ENCODE measurements around the genes NAALAD2, DEUP1, TAF1D and IZUMO1R.

DNA sequence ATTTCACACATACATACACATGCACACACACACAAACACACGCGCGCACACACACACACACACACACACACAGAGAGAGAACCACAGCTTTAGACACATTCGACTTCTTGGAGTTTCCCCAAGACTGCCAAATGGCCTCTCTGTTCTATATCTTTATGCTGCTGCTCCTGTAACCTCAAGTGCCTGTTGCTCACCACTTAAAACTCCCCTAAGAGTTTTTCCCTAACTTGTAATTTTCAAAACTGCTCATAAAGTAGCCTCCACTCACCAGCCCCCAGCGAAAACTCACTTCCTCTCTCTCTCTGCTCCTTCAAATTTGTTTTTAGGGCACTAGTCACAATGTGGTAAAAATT, 35.8 kb downstream of the CTSC start:
- PRO-cap, result no peak

- PRO-cap, result no peak
Measured at GRCh38 chr11:90134179-90135479, at the start of gene NAALAD2. Gene NAALAD2 (plus strand): TSS chr11:90134663.

DNA sequence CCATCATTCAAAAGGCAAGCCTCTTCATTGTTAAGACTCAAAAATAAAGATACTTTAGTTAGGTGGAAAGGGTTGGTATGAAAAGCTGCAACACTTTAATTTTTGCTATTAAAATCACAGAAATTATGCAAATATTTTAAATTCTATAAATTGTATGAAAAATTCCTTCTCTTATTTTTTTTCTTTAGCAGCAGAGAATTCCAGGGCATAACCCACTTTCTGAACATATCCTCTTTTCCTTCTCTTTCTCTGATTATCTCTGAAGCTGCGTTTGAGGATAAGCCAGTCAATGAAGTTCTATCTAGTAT, 208.9 kb upstream of the CHORDC1 start:
- PRO-cap, result no peak

GRCh38 chr11:92770602-92770988, 198.9 kb upstream of the MTNR1B start:
- PRO-cap, result no peak

DNA sequence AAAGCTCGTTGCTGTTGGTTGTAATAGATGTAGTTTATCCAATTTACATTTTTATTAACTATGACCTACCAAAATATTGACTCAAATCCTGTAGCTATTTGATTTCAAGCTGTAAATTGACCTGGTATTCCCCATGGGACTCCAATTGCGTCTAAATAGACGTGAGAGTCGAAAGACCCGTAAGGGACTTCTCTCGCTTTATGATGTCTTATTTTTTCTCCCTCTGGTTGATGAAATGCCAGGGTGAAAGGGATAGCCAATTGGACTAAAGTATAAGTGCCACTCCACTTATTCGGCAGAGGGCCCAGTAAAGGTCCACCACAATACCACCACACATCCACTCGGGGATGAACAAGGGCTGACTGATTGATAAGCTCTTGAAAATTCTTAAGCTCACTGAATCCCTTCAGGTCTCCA, 91.1 kb downstream of the SLC36A4 start:
- PRO-cap, result no peak

GRCh38 chr11:93176821-93177548, 20.8 kb downstream of the SLC36A4 start:
- PRO-cap, result no peak

DNA sequence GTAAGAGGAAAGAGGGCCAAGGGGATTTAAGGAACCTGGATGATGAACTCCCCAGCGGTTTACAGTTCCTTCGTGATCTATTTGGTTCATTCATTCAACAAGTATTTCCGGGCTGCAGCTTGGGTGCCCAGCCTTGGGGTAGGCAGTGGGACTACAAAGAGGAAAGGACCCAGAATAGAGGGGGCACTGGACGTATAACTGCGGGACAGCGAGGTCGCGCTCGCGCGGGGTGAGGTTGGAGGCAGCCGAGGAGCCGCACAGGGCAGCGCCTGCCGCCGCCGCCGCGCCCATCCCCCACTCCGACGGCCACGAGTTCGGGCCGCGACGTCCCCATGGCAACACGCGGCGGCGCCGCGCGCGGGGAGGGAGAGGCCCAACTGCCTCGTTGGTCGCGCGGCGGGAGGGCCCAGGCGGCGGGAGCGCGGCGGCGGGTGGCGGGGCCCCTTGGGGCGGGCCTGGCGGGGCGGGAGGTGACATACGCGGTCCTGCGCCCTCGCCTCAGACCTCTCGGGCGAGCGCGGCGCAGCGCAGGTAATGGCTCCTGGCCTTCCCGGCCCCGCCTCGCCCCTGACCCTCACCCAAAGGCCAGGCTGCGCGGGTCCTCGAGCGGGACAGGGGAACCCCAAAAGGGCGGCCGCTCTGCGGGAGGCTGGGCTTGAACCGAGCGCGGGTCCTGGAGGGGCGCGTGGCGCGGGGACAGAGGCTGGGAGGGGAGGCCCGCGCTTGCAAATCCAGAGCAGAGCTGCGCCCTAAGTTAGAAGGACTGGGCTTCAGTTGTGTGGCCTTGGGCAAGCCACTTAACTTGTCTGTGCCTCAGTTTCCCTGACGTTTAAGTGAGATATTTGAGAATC, at the start of gene DEUP1:
DEUP1 (plus strand) TSS at position 501 of the 851 bp plus-strand sequence.
- PRO-cap, result unidirectional peak, plus-strand start at position 311 of the sequence; unidirectional peak, plus-strand start at position 501 of the sequence

DNA sequence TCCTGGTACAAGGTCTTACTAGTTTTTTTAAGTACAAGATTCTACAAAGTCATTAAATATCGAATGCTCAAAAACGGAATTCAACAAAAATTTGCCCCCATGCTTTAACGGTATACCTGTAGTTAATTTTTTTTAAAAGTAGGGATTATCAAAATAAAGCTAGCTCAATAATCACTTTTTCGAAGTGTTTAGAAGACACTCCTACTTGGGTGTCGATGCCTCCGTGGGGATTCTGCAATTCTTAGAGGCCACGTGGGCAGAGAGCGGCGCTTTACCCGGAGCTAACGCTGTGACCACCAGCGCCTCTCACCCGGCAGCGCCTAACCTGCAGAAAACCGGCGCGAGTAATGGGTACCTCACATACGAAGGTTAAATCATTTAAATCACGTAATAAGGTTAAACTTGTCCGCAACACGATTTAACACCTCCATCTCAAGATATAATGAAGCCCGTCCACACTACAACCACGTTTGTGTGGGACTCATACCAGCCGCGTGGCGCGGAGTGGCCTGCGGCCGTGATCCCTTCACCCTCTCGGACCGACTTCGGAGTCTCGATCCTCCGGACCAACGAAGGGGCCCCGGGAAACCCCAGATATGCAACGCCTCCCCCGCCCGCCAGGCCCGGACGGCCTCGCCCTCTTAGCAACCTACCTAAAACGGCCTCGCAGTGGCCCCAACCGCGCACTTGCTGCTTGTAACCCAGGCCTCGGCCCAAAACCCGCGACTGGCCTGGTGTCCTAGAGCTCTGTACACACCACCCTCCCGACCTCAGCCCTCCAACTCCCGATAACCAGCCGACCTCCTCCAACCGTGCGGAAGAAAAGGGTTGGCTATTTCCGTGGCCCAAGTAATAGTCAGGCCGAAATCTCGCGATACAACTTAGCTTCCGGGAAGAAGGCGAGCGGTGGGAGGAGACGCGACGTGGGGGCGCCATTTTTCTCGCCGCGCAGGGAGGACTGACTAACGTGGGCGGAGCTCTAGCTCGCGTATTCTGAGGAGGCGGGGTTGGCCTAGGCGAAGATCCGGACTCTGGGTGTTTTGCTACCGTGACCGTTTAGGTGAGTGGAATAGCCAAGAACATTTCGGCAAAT, at the start of gene TAF1D:
TAF1D (minus strand) TSS at position 827 of the 1,093 bp plus-strand sequence.
- PRO-cap, result unidirectional peak, plus-strand start at position 259 of the sequence; bidirectional peak, plus-strand start at position 994 of the sequence, minus-strand start at position 825 of the sequence

GRCh38 chr11:93817106-93817532, 33.0 kb downstream of the MED17 start:
- PRO-cap, result no peak

- PRO-cap, result no peak
Measured at GRCh38 chr11:94304429-94304833, at the start of gene IZUMO1R. Gene IZUMO1R (plus strand): TSS chr11:94304580.

- PRO-cap, result no peak
Measured at GRCh38 chr11:94558474-94558737, 8.8 kb upstream of the PIWIL4 start.

DNA sequence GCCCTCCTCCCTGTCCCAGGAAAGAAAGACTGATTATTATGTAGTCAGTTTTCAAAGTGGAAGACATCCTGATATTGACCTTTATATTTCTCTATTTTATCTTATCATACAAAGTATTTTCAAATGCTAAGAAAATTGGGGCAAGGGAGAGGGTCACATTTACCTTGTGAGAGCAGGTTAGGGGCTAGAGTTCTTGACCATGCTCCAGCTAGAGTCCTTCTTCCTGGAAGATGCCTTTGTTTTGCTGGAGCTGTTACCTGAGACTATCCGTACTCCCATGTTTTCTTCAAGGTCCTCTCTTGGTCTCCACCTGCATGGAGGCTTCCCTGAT, 24.6 kb downstream of the PIWIL4 start:
- PRO-cap, result no peak

GRCh38 chr11:94746456-94747136, 21.6 kb upstream of the AMOTL1 start:
- PRO-cap, result no peak

DNA sequence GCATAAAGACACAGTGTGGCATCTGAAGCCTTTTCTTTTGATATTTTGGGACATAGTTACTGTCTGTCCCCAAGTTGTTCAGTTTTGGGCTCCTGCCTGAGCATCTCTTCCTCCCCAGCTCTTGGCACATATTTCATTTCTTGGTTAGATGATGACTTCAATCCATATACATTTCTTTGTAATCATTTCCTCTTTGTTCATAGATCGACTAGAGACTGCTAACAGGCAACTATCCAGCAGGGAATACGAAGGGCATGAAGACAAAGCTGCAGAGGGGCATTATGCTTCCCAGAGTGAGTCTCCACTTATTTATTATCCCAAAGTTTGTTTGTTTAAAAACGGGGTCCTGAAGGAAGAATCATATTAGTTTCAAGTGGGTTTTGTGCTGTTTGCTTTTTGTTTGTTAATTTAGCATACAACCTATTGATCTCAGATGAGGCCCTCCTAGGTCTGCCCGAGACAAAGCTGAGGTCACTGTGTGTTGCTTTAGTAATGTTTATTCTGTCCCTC, 63.1 kb downstream of the AMOTL1 start:
- PRO-cap, result no peak

DNA sequence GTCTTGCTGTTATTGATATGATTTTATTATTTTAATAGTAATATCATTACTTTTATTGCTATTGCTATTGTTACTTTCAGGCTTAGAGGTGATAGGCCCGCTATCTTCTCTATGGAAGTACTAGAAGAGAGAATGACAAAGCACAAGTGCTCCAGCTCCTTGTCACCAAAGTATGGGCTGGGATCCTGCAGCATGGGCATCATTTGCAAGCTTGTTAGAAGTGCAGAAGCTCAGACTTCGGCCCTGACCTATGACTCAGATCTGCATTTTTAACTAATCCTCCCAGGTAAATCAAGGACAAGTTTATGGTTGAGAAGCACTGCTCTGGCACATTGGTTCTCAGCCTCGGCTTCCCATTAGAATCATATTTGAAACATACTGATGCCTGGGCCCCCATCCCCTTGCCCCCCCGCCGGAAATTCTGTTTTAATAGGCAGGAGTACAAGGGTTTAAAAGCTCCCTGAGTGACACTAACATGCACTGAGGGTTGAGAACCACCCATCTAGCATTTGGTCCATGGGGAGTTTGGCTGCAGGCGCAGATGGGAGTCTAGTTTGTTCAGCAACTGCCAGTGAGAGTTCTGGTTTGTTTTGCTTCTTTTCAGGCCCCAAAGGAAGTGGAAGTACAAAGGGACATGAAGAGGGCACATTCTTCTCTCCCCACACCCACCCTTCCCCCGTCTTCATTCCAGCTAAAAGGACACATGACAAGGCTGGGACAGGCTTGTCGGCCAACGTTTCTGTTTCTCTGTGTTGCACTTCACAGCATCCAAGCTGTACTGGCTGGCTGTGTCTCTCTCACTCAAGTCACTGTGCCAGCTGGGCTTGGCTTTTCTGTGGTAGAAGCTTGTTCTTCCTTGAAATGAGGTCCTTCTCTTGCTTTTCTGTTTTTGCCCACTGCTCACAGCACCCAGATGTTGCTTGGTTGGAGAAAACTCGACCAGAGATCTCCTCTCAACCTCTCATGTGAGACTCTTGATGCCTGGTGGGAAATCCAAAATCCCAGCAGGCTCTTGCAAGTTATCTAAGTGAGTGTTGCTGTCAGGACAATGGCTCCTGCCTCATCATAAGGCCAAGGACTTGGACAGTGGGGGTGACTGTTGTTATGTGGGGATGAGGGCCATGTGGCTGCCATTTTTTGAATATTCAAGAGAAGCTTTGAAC, 8.3 kb upstream of the ENDOD1 start:
- PRO-cap, result no peak

DNA sequence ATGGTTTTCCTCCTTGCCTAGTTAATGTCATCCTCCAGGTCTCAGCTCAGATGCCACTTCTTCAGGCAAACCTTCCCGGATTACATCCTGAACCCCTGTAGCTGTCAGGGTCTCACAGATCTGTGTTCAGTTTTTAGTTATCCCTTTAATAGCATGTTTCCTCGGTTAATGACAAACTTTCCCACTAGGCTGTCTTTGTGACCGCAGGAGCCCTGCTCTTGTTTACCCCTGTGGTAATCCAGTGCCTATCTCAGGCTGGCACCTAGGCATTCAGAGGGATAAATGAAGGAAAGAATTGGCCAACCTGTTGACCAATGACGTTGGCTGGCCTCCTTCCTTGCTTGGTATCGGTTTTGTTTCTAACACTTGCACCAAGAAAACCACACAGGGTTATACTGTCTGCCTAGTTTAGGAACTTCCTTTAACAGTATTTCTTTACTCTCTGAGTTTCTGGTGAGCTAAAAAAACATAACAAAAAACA, 760 bp upstream of the ENDOD1 start:
- PRO-cap, result bidirectional peak, plus-strand start at position 365 of the sequence, minus-strand start at position 252 of the sequence

DNA sequence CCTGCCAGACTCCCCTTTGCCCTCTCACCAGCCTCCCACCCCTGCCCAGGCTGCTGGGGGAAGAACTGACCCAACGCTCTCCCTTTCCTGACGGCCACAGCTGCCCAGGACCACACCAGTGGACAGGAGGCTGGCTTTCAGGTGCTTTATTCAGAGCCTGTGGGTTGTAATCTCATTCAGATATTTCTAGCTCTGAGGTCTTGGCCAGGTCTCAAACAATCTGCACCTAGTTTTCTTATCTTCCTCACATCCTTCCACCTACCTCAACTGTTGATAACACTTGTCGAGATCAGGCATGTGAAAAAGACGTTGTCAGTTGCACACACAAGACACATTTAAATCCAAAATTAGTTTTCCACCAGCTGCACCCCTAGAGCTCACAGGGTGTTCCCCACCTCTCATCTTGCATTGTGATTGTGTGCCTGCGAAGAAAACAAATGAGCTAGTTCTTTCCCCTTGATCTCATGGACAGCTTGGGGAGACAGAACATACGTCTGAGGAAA, 1.6 kb downstream of the ENDOD1 start:
- PRO-cap, result no peak

DNA sequence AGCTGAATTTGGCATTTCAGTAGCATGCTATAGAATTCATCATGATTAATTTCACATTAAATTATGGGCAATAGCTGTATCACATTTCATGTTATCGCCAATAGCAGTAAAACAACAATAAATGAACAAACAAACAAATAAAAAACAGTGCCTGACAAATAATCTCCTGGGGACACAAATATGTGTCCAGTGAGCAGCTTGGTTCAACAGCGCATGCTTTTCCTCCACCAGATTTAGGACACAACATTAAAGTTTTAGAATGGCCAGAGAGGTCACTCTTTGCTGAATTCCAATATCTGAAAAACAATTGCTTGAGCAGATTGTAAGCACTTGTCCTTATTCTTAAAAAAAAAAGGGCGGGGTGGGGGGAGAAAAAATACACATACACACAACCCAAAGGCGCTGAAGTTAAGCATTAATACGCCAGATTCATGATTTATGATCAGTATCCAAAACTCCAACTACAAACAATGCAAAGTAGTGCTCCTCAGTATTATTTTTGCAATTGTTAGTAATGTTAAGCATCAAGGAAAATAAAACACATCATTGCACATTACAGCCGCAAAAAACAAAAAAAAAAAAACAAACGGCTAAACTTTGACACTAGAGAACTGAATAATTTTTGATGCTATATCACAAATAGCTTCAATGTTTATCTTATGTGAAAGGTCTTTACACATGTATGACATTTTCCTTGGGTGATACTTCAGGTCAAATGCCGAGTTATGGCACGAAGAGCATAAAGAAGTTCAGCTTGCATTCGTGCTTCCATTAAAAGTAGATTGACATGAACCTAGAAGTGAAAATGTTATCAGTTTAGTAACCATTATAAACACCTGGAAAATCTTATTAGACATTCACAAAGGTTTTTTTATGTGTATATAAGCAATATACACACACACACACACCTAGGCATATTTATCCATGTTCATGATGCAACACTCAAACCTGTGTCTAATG, 58.2 kb downstream of the SESN3 start:
- PRO-cap, result no peak

GRCh38 chr11:95232151-95232786, 1.3 kb upstream of the SESN3 start:
- PRO-cap, result bidirectional peak, plus-strand start at chr11:95232469, minus-strand start at chr11:95232340

GRCh38 chr11:95322592-95322997, 91.6 kb upstream of the SESN3 start:
- PRO-cap, result no peak

All from gallbladder (tissue), 1 donor.